ENCODE measurements around a stretch of chr4.

DNA sequence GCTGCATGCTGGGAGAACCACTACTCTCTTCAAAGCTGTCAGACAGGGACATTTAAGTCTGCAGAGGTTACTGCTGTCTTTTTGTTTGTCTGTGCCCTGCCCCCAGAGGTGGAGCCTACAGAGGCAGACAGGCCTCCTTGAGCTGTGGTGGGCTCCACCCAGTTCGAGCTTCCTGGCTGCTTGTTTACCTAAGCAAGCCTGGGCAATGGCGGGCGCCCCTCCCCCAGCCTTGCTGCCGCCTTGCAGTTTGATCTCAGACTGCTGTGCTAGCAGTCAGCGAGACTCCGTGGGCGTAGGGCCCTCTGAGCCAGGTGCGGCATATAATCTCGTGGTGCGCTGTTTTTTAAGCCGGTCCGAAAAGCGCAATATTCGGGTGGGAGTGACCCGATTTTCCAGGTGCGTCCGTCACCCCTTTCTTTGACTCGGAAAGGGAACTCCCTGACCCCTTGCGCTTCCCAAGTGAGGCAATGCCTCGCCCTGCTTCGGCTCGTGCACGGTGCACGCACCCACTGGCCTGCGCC, 215.0 kb downstream of the STIM2 start:
- PRO-cap, 4 experiments, result no peak in any of the 4 experiments
- RAMPAGE, long total RNA, 2 experiments, result no peak in any of the 2 experiments
- RRBS, result no CpG with 5 or more reads among the region's 25 CpGs

GRCh38 chr4:27248521-27248961, 387.9 kb downstream of the STIM2 start:
- PRO-cap, 4 experiments, result no peak in any of the 4 experiments
- RAMPAGE, long total RNA, 2 experiments, result no peak in any of the 2 experiments
- RRBS, result no CpG with 5 or more reads among the region's 3 CpGs

DNA sequence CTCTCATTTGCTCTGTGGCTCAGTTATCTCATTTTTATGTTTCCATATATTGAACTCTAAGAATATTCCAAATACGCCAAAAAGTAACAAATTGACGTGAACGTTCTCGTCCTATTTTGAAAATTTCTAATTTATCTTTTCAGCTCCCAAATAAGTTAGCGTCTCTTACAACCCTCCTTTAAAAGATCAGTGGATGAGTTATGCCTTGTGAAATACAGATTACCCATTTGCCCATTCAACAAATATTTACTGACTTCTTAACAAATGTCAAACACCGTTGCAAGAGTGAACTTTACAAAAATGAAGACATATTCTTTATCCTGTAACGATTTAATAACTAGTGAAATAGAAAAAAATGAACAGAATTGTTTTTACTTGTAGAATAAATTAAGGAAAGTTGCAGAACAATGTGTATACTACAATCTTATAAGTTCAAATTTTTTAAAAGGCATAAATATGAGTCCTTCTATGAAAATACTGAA, 899.5 kb downstream of the STIM2 start:
- PRO-cap, 4 experiments, result no peak in any of the 4 experiments
- RAMPAGE, long total RNA, 2 experiments, result no peak in any of the 2 experiments
- RRBS, result no CpG with 5 or more reads among the region's 7 CpGs

DNA sequence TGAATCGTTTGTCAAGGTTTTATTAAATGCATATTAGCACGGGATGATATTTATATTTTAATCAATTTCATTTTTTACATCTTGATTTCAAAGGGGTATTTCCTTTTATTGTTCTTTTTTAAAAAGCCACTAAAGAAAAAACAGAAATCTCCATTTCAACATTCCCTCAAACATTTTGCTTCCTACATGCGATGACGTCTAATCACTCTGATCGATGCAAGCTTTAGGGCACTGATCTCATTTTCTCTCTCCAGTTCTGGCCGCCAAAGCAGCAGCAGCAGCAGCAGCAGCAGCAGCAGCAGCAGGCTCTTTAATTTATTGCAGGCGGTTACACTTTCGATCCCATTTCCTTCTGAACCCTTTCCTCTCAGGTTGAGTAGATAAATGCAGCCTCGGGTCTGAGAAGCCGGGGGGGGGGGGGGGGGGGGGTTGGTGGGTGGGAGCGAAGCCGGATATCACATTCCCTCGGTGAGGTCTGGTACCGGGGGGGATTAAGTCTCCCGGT, 3.5 kb upstream of the PCDH7 start:
- PRO-cap, 4 experiments, result peak in 3 of 4 experiments; most common plus-strand start position 253 of the sequence (in 3)
- RAMPAGE, long total RNA, 2 experiments, result no peak in any of the 2 experiments
- RRBS, result 0% methylated on average over 1 of the region's 15 CpGs

DNA sequence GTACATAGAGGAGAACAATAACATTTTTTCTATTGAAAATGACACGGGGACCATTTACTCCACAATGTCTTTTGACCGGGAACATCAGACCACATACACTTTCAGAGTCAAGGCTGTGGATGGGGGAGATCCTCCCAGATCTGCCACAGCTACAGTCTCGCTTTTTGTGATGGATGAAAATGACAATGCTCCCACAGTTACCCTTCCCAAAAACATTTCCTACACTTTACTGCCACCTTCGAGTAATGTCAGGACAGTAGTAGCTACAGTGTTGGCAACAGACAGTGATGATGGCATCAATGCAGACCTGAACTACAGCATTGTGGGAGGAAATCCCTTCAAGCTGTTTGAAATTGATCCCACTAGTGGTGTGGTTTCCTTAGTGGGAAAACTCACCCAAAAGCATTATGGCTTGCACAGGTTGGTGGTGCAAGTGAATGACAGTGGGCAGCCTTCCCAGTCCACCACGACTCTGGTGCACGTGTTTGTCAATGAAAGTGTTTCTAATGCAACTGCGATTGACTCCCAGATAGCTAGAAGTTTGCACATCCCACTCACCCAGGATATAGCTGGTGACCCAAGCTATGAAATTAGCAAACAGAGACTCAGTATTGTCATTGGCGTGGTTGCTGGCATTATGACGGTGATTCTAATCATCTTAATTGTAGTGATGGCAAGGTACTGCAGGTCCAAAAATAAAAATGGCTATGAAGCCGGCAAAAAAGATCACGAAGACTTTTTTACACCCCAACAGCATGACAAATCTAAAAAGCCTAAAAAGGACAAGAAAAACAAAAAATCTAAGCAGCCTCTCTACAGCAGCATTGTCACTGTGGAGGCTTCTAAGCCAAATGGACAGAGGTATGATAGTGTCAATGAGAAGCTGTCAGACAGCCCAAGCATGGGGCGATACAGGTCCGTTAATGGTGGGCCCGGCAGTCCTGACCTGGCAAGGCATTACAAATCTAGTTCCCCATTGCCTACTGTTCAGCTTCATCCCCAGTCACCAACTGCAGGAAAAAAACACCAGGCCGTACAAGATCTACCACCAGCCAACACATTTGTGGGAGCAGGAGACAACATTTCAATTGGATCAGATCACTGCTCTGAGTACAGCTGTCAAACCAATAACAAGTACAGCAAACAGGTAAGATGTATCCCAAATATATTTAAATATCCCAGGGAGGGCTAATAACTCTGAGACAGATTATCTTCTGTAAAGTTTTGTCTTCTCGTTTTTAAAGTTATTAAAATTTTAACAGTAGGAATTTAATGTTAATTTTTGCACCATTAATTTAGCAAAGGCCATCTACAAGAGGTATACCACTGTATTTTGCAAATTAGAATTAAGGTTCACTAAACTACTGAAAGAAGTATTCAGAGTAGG, 3.8 kb downstream of the PCDH7 start:
- PRO-cap, 4 experiments, result peak in 4 of 4 experiments; most common minus-strand start position 1,012 of the sequence (in 4)
- RAMPAGE, long total RNA, 2 experiments, result no peak in any of the 2 experiments
- RRBS, result no CpG with 5 or more reads among the region's 16 CpGs

DNA sequence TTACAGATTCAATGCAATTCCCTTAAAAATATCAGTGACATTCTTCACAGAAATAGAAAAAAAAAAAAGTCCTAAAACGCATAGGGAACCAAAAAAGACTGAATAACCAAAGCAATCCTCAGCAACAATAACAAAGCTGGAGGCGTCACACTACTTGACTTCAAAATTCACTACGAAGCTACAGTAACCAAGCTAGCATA, 528.5 kb downstream of the PCDH7 start:
- PRO-cap, 4 experiments, result no peak in any of the 4 experiments
- RAMPAGE, long total RNA, 2 experiments, result no peak in any of the 2 experiments
- RRBS, result no CpG with 5 or more reads among the region's 3 CpGs

DNA sequence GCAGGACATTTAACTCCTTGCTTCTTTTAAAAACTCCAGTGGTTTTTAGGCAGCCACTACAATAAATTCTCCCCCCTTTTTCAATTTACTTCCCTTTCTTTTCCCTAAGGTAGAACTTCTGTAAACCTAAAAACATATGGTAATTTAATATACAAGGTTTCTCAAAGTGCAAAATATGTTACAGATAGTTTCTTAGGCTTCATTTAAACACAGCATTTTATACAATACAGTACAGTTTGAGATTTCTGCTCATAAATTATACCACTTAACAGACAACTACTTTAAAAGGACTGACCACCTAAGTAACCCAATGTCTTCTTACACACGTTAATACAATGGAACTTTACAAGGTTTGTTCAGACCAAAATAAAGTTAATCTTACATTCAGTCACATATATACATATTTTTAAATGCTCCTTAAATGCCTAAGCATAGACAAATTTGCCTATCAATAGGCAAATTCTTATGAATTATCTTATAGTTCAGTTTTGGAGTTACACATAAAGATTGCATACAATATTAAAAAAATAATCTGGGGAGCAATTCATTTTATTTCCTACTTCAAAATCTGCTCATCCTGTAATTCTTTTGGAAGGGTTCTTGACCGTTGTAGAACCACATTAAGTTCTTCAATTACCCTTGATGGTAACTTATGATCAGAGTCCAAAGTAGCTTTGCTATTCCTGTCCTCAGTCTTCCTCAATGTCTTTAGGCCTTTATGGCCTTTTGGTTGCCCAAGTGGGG, 176.8 kb downstream of the ARAP2 start:
- PRO-cap, 4 experiments, result no peak in any of the 4 experiments
- RAMPAGE, long total RNA, 2 experiments, result no peak in any of the 2 experiments
- RRBS, result no CpG with 5 or more reads among the region's 2 CpGs

DNA sequence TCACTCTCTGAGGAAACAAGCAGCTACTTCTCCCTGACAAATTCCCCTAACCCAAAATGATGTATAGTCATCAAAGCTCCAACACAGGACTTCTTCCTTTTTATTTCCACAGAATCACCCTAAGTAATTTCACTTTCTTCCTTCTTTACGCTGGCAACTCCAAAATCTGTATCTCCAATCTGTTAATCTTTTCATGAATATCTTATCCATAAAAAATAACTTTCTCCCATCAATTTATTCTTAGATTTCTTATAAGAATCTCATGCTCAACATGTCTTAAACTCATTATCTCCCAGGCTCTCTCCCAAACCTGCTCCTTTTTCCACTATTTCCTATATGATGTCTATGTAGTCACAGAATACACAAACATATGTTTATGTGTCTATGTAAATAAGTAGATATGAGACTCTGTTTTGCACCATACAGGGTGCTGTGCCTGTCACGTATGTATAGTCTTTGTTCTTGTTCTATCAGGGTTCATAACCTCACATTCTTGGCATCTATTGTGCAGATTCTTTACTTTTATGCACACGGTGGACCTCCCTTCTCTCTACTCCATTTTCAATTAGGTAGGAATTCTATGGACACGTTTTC, 101.5 kb downstream of the ARAP2 start:
- PRO-cap, 4 experiments, result no peak in any of the 4 experiments
- RAMPAGE, long total RNA, 2 experiments, result no peak in any of the 2 experiments
- RRBS, result no CpG with 5 or more reads among the region's 4 CpGs

GRCh38 chr4:36284720-36284994, 3.2 kb downstream of the DTHD1 start:
- PRO-cap, 4 experiments, result no peak in any of the 4 experiments
- RAMPAGE, long total RNA, 2 experiments, result no peak in any of the 2 experiments

- PRO-cap, 4 experiments, result no peak in any of the 4 experiments
- RAMPAGE, long total RNA, 2 experiments, result no peak in any of the 2 experiments
- RRBS, result no CpG with 5 or more reads among the region's 14 CpGs
Observed at GRCh38 chr4:37001622-37002041, 242.9 kb upstream of the NWD2 start.

DNA sequence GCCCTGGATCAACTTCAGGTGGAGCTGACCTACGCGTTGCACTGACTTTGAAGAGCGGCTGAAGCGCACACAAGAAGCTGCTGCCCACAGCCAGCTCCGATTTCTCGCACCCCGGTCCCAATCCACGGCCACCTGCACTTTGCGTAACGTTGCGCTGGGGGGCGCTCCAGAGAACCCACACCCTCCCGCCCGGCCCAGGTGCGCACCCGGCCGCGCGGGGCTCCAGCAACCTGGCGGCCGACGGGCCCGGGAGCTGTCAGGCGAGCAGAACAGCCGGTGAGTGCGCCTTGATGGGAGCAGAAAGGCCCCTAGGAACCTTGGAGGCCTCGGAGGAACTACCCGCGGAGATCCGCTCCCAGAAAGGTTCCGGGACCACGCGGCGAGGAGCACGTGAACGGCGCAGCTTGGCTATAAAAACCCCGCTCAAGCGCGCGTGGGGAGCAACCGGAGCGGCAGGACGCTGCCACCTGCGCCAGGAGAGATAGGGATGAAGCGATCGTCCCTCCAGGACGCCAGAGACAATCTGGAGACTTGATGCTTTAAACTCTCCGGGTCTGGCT, 718 bp upstream of the NWD2 start:
- PRO-cap, 4 experiments, result no peak in any of the 4 experiments
- RAMPAGE, long total RNA, 2 experiments, result no peak in any of the 2 experiments
- RRBS, result 5% methylated on average over 35 of the region's 49 CpGs

GRCh38 chr4:37431449-37431731, 22.3 kb upstream of the C4orf19 start:
- PRO-cap, 4 experiments, result no peak in any of the 4 experiments
- RAMPAGE, long total RNA, 2 experiments, result no peak in any of the 2 experiments
- RRBS, result no CpG with 5 or more reads among the region's 1 CpG

- PRO-cap, 4 experiments, result no peak in any of the 4 experiments
- RAMPAGE, long total RNA, 2 experiments, result no peak in any of the 2 experiments
- RRBS, result no CpG with 5 or more reads among the region's 1 CpG
Observed at GRCh38 chr4:37561501-37561823, 107.7 kb downstream of the C4orf19 start.

GRCh38 chr4:37662579-37663586, 23.3 kb downstream of the RELL1 start:
- PRO-cap, 4 experiments, result peak in 2 of 4 experiments; most common plus-strand start chr4:37662985 (in 1); most common minus-strand start chr4:37663163 (in 1)
- RAMPAGE, long total RNA, 2 experiments, result no peak in any of the 2 experiments
- RRBS, result no CpG with 5 or more reads among the region's 12 CpGs

GRCh38 chr4:37685665-37686144, 471 bp downstream of the RELL1 start:
- PRO-cap, 4 experiments, result peak in 4 of 4 experiments; most common plus-strand start chr4:37686064 (in 2); most common minus-strand start chr4:37686092 (in 3)
- RAMPAGE, long total RNA, 2 experiments, result no peak in any of the 2 experiments
- RRBS, result under 1% methylated on average over 8 of the region's 47 CpGs

GRCh38 chr4:37956928-37957312, 3.3 kb upstream of the PTTG2 start:
- PRO-cap, 4 experiments, result no peak in any of the 4 experiments
- RAMPAGE, long total RNA, 2 experiments, result no peak in any of the 2 experiments
- RRBS, result no CpG with 5 or more reads among the region's 5 CpGs

GRCh38 chr4:37973282-37973824, 13.2 kb downstream of the PTTG2 start:
- PRO-cap, 4 experiments, result peak in 1 of 4 experiments; most common plus-strand start chr4:37973727 (in 1); most common minus-strand start chr4:37973547 (in 1)
- RAMPAGE, long total RNA, 2 experiments, result no peak in any of the 2 experiments
- RRBS, result no CpG with 5 or more reads among the region's 5 CpGs

GRCh38 chr4:38140488-38141294, 180.5 kb downstream of the PTTG2 start:
- PRO-cap, 4 experiments, result no peak in any of the 4 experiments
- RAMPAGE, long total RNA, 2 experiments, result no peak in any of the 2 experiments
- RRBS, result no CpG with 5 or more reads among the region's 1 CpG

DNA sequence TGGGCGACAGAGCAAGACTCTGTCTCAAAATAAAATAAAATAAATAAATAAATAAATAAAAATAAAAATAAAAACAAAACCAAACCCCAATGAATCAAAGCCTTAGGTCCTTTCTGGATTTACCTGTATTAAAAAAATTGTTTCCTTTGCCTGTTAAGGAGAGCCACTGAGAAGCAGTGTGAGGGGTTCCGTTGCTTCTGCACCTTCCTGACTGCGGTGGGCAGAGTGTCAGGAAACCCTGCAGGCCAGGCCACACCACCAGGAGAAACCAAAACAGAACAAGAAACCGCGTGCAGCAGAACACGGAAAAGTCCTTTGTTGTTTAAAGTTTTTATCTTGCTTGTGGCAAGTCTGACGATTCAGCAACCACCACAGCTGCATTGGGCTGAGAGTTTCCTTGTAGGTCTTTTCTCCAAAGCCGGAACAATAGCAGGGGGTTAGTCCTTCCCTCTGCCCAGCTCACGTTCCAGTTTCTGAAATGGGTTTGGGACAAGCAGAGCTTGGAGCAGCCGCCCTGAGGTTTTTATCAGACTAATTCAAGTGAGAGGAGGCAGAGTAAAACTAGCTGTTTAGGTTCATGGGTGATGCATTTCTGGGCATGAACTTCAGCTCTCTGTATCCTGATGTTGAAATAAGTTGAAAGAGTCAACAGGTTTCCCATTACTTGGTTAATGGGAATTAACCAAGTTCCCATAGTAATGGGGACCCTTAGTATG, 216.8 kb downstream of the PTTG2 start:
- PRO-cap, 4 experiments, result peak in 2 of 4 experiments; most common plus-strand start position 469 of the sequence (in 1); most common minus-strand start position 399 of the sequence (in 2)
- RAMPAGE, long total RNA, 2 experiments, result no peak in any of the 2 experiments
- RRBS, result no CpG with 5 or more reads among the region's 10 CpGs

DNA sequence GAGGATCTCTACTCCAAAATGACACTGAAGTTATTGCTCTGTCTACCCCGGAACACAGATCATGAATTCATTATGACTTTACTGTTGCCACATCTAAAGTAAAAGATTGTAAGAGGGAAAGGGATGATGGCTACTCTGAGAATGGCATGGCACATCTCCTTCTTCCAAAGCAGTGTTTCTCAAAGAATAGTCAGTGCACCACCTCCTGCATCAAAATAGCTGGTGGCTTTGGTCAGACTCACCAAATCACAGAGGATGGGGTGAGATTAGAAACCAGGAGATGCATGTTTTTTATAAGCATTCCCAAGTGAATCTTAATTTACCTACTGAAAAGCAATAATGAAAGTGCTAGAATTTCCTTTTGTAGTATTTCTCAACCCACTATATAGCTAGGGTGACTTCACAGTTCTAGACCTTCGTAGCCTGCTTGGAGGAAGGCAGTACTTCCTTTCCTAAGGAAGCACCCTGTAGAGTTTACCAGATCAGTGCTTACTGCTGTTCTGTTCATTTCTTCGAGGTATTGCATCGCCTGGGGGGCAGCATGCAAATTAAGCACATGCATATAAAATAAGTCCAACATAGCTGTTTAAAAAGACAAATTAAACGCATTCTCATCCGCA, 340.8 kb upstream of the KLF3 start:
- PRO-cap, 4 experiments, result no peak in any of the 4 experiments
- RAMPAGE, long total RNA, 2 experiments, result no peak in any of the 2 experiments
- RRBS, result no CpG with 5 or more reads among the region's 6 CpGs